H7 (cell line): ENCODE data around the genes CEP128, GALC and KCNK10.

GRCh38 chr14:80930702-80932111 lies 10.3 kb downstream of the CEP128 start:
- RAMPAGE, long total RNA: no peak

GRCh38 chr14:80940819-80942157 lies at the start of gene CEP128:
TSS of gene CEP128 (minus strand) at chr14:80941738.
- RAMPAGE, long total RNA: no peak

- RAMPAGE, long total RNA: no peak
Observed at GRCh38 chr14:80996198-80996721, 40.8 kb downstream of the TSHR start.

GRCh38 chr14:81170578-81171023 lies 50.2 kb downstream of the GTF2A1 start:
- RAMPAGE, long total RNA: no peak

GRCh38 chr14:81366015-81366573 lies 34.0 kb downstream of the STON2 start:
- RAMPAGE, long total RNA: no peak

GRCh38 chr14:81436029-81436730 lies 36.1 kb upstream of the STON2 start:
- RAMPAGE, long total RNA: start-site peak on the minus strand at chr14:81436465-81436471, 51 reads

DNA sequence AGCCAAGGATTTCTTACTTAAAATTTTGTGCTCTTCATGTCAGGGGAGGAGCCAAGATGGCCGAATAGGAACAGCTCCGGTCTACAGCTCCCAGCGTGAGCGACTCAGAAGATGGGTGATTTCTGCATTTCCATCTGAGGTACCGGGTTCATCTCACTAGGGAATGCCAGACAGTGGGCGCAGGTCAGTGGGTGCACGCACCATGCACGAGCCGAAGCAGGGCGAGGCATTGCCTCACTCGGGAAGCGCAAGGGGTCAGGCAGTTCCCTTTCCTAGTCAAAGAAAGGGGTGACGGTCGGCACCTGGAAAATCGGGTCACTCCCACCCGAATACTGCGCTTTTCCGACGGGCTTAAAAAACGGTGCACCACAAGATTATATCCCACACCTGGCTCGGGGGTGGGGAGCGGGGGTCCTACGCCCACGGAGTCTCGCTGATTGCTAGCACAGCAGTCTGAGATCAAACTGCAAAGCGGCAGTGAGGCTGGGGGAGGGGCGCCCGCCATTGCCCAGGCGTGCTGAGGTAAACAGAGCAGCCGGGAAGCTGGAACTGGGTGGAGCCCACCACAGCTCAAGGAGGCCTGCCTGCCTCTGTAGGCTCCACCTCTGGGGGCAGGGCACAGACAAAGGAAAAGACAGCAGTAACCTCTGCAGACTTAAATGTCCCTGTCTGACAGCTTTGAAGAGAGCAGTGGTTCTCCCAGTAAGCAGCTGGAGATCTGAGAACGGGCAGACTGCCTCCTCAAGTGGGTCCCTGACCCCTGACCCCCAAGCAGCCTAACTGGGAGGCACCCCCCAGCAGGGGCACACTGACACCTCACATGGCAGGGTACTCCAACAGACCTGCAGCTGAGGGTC lies 1890.5 kb upstream of the FLRT2 start:
- RAMPAGE, long total RNA: no peak

DNA sequence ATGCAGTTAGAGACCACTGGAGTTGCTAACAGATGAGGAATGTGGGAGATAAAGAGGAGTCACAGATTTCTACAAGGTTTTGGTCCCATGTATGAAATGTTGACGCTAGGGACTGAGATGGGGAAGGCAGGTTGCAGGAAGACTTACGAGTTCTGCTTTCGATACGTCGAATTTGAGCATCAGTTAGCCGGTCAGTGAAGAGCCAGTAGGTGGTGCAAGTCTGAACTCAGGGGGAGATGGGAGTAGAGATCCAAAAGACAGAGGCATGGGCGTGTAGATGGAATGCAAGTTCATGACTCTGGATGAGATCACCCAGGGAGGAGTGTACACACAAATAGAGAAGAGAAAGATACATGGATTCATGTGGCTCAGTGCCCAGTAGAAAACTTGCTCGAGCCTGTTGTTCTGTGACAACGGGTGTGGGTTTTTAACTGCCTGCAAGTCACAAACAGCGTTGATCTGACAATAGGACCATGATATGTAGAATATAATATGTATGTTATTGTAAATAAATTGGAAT lies 114.7 kb upstream of the FLRT2 start:
- RAMPAGE, long total RNA: no peak

DNA sequence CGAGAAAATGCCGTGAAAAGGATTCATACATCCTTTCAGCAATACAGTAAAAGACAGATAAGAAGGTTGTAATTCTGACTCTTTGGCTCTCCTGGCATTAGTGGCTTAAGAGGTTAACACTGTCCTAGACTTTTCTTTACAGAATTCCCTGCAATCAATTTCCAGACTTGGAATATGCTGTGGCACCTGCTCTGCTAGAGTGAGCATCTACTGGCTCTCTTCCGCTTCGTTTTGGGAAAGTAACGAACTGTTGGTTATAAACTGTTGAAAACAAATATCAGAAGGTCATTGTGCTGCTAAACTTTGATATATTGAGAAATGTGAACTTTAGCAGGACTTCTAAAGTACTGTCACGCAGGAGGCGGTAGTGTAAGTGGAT lies 348.8 kb downstream of the FLRT2 start:
- RAMPAGE, long total RNA: no peak

- RAMPAGE, long total RNA: no peak
Observed at GRCh38 chr14:87989624-87990487, 3.1 kb downstream of the GALC start.

GRCh38 chr14:87992716-87993422 lies at the start of gene GALC:
TSS of gene GALC (minus strand) at chr14:87993182.
- RAMPAGE, long total RNA: no peak

DNA sequence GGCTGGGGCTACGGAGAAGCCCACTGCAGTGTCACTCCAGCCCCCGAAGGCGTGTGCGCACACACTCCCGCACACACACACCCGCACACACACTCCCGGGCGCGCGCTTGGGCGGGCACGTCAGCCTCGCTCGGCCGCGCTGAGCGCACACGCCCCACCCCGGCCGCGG lies at the start of gene KCNK10:
Gene KCNK10, minus strand, starts transcription at position 109 of the 169 bp plus-strand sequence.
- RAMPAGE, long total RNA: no peak

DNA sequence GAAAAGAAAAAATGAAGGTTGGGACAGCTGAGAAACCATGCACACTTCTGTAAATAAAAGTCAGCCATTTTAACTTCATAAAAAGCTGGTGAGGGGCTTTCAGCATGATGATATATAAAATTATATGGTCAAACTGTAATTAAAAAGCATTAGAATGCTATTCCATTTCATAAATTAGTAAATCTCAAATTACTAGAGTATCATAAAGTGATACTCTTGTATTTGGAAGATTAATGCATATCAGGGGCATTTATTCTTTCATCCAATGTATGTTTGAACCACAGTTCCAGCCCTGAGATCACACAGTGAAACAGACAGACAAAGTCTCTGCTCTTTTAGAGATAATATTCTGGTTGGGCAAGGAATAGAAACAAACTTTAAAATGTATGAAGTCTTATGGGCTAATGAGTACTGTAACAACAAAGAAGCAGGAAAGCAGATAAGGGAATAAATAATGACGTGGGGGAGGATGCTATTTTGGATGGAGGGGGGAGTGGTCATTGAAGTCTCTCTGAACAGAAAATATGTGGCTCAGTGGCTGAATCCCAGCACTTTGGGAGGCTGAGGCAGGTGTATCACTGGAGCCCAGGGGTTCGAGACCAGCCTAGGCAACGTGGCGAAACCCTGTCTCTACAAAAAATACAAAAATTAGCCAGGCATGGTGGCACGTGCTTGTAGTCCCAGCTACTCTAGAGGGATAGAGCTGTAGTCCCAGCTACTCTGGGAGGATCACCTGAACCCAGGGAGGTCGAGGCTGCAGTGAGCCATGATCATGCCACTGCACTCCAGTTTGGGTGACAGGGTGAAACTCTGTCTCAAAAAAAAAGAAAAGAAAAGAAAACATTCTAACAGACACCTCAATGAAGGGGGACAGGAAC lies 21.3 kb downstream of the TTC8 start:
- RAMPAGE, long total RNA: no peak

- RAMPAGE, long total RNA: no peak
Observed at GRCh38 chr14:89041111-89041799, 216.8 kb downstream of the TTC8 start.

DNA sequence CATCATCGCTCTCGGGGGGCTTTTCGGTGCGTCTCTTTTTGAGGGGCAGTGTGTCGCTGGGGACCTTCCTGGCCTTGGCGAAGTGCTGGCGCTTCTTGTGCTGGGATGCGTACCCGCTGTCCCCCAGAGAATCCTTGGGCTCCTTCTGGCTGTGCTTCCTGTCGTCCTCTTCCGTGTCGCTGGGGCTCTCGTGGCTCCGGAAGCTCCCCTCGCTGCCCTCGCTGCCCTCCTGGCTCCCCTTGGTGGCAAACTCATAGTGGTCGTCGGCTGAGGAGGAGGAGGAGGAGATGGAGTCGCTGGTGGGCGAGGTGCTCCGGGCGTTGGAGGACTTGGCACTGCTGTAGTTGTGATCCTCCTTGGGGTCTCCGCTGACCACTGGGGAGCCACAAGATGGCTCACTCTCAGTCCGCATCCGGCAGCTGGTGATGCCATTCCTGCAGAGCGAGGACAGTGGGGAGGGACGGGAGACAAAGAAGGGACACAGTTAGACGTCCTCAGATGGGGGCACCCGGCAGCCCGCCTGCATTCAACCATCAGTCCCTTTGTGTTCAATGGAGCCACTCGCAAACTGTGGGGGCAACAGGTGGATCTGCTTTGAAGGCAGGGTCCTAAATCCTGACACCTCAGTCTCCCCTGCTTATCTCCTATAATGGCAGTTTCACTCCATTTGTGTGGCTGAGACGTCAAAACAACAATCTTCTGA lies 254.3 kb downstream of the FOXN3 start:
- RAMPAGE, long total RNA: no peak

DNA sequence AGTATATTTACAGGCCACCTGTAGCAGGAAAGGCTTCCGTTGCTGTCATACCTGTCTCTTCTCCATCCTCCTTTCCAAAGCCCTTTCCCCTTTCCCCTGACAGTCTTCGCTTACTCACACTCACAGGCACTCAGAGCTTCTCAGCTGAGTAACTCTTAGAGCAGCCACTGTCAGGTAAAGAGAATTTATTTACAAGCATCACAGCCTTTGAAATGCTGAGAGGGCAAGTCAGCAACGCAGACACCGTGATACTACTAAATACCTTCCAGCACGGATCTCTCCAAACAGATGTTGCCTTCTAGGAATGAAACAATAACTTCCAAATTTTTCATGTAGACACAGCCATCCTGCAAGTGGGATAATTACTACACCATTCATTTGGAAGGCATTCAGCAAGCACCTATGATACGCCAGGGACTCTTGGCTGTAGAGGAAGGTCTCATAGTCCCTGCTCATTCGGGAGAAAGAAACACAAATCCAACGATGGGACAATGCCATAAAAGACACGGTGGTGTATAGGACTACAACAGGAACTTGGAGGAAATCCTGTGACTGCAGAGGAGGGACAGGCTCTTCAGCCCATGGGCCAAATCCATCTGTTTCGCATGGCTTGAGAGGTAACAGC lies 167.7 kb downstream of the FOXN3 start:
- RAMPAGE, long total RNA: no peak

DNA sequence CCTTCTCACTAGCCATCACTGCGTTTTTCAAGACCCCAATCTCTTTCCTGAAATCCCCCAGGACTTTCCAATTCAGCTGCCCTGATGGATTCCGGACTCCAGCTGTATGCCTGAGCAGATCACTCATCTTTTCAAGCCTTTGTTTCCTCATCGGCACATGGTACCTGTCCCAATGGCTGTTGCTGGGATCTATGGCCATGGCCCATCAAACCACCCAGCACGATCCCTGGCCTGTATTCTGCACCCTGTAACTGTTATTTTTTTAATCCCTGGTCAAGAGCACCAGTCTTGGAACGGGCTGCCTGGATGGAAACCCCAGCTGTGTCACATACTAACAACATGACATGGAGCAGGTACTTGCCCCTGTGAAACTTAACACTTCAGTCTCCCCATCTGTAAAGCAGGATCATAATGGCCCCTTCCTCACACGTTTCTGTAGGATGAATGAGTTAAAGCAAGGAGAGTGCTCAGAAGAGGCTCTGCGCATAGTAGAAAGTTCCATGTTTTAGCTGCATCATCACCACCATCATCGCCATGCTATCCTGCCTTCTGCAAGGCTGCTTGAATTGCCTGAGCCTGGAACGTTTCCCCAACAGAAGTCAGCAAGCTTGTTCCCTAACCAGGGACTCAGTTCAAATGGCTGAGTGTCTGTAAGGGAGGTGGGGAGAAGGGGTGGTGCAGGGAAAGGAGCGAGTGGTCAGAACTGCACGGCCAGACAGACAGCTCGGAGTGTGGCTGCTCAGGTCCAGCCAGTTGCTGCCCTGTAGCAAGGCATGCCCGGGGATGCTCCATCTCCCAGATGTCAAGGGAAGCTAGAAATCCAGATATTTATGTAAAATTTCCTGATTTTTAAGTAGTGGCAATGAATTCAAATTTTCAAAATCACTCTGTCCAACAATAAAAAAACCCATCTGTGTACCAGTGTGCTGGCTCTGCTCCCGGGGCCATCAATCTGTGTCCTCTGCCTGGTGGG lies 163.0 kb downstream of the FOXN3 start:
- RAMPAGE, long total RNA: no peak

DNA sequence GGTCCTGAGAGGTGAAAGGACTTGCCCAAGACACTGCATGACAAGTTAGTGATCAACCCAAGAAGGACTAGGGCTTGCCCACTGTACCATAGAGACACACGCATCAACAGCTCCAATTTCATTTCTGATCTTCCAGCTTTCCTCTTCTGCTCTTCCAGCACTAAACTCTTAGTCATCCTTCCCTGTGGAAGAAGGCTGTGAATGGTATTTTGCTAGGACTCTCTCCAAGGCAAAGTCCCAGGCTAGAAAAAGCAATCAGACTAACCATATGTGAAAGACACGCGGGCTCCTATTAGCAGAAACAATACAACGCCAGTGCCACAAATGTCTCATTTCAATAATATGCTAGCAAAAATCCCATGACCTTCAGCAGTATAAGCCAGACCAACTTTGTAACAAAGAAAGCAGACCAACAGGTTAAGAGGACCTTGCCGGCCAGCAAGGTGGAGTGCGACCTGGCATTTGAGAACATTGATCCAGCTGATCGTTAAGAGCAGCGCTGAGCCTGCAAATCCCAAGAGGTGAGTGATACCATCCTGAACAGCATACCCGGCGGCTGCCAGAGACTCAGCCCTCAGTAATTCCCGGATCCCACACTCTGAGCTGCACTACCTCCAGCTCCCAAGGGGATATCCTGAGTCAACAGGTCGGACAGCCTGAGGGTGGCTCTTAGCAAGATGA lies 132.6 kb downstream of the FOXN3 start:
- RAMPAGE, long total RNA: no peak

- RAMPAGE, long total RNA: no peak
Observed at GRCh38 chr14:89416022-89416829, 807 bp downstream of the FOXN3 start.

DNA sequence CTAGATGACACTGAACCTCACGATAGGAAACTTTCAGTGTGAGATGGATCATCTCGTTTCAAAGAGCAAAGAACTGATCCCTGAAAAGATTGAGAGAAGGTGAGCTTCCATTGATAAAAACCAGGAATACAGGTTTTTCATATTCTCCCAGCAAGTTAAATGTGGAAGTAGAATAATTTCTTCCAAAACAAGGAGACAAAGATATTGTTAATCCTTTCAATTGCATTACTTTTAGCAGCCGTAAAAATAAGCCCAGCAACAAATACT lies 212.0 kb upstream of the FOXN3 start:
- RAMPAGE, long total RNA: no peak